ENCODE measurements around the gene TAPBPL.

- PRO-cap, 7 experiments = no peak in any of the 7 experiments
- RAMPAGE, long total RNA, 2 experiments = no peak in any of the 2 experiments
Measured at GRCh38 chr12:6183864-6184284, 16.3 kb upstream of the CD9 start.

DNA sequence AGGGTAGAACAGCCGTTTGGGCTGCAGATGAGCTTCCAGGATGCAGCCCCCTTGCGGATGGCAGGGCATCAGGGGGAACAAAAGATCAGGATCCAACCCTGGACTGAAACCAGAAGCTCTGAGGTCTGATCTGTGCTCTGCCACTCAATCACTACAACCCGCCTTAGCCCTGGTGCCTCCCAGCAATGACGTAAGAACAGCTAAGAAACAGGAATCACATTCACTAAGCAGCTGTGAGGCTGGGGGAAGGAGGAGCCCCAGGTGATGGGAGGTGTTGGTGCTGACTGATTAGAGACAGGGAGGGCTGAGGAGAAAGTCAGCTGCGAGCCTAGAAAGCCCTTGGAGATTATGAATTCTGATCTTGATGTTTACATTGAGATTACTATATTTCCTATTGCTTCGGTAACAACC, 6.3 kb upstream of the CD9 start:
- PRO-cap, 7 experiments = no peak in any of the 7 experiments
- RAMPAGE, long total RNA, 2 experiments = no peak in any of the 2 experiments

DNA sequence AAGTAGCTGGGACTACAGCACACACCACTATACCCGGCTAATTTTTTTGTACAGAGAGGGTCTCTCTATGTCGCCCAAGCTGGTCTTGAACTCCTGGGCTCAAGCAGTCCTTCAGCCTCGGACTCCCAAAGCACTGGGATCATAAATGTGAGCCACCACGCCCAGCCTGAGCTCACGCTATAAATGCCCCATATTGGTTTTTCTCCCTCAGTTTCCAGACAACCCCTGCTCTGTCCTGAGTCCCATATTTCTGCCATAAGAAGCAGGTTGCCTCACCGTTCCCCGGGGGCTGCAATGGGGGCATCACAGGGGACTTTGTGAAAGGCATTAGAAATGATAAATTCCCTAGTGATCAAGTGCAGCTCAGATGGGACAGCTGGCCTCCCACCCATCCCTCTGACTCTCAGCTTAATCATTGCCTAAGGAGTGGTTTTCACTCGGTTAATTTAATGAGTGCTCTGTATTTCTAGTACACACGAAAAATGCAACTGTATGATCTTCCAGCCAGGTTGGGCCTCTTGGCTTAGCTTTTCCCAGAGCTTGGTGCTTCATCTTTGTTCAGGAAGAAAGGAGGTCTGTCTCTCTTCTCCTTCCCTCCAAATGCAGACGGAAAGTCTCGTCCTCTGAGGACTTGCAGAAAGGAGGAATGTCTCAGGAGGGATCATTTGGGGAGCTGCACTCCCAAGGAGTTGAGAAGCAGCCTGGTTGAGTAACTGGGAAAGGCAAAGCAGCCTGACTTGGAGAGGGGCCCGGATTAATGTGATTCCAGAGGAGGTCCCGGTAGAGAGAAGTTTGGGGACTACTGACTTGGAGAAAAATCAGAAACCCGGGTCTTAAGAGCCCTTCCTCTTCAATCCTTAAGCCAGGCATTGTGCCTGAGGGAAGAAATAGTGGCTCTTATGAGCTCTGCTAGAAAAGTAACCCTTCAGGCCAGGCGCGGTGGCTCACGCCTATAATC, 7.1 kb downstream of the CD9 start:
- PRO-cap, 7 experiments = no peak in any of the 7 experiments
- RAMPAGE, long total RNA, 2 experiments = no peak in any of the 2 experiments

- PRO-cap, 7 experiments = no peak in any of the 7 experiments
- RAMPAGE, long total RNA, 2 experiments = no peak in any of the 2 experiments
Measured at GRCh38 chr12:6218117-6218977, 18.1 kb downstream of the CD9 start.

GRCh38 chr12:6225288-6225619, 25.1 kb downstream of the CD9 start:
- PRO-cap, 7 experiments = no peak in any of the 7 experiments
- RAMPAGE, long total RNA, 2 experiments = no peak in any of the 2 experiments

DNA sequence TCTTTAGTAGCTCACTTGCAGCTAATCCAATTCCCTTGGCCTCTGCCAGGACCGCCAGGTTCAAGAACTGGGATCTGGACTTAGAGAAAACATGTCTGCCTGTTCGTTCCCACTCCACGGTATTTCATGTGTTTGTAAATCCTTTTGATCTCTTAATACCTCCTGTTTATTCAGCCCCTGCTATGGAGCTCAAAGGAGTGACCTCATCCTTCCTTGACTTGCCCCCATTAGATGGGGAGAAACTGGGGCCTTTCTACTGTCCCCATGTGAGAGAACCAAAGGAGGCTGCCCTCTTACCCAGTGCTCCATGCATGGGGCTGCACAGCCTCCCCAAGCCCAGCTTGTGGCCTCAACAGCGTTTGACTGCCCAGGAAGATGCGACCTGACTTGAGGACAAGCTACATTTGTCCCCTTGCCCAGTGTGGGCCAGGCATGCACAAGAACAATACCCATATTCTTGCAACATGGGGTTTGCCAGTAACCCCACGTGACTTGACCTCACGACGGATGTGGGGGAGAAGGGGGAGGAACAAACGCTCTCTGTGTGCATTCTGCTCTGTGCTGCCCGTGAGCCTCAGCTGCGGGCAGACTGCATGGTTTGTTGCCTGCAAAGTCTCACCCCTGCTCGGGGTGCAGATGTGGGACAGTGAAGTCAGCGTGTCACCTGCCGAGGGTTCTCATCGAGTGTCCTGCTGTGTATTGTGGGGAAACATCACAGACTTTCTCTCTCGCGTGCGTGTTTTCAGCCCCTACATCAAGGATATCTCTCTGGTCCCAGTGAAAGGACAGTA, 30.4 kb downstream of the CD9 start:
- PRO-cap, 7 experiments = no peak in any of the 7 experiments
- RAMPAGE, long total RNA, 2 experiments = no peak in any of the 2 experiments

DNA sequence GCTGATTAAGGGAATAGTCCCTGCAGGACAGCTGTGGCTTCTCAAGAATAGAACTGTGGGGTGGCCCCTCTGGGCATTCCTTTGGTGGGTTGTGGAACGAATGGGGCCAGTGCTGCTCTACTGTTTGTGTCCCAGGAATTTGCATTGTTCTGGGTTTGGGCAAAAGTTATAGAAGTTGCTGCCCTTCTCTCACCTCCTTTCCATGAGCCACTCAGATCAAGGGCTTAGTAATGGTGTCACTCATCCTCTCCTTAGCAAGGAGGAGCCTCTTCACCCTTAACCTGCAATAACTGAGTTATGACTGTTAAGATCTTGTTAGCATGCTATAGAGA, 31.3 kb downstream of the CD9 start:
- PRO-cap, 7 experiments = no peak in any of the 7 experiments
- RAMPAGE, long total RNA, 2 experiments = no peak in any of the 2 experiments

DNA sequence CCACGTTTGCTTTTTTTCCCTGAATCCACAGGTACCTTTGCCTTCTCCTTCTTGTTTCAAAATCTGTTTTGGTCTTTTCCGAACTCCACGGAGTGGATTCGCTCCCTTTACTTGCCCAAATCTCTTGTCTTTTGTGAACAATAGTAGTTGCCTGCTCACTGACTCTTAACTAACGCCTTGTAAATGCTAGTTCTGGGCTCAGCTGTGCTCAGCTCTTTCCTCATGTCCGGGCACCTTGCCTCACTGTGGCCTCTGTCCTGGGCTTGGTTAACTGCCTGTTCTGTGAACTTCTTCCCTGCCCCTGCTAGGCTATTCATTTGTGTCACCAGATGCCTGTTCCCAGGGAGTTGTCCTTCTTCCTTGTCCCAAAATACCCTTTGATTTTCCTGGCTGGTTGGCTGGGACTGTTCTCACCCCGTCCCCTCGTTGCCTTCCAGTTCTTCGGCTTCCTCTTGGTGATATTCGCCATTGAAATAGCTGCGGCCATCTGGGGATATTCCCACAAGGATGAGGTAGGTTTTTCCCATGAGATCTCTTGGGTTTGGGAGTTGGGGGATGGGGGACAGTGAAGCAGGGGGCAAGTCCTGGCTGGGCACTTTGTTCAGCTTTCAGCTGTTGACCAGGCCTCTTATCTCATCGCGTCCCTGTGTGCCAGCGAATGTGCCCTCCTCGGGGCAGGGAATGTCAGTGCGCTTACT, 32.9 kb downstream of the CD9 start:
- PRO-cap, 7 experiments = peak in 3 of 7 experiments; most common plus-strand start position 436 of the sequence (in 1); most common minus-strand start position 254 of the sequence (in 3)
- RAMPAGE, long total RNA, 2 experiments = no peak in any of the 2 experiments

- PRO-cap, 7 experiments = no peak in any of the 7 experiments
- RAMPAGE, long total RNA, 2 experiments = no peak in any of the 2 experiments
Measured at GRCh38 chr12:6237664-6238515, 37.7 kb downstream of the CD9 start.

DNA sequence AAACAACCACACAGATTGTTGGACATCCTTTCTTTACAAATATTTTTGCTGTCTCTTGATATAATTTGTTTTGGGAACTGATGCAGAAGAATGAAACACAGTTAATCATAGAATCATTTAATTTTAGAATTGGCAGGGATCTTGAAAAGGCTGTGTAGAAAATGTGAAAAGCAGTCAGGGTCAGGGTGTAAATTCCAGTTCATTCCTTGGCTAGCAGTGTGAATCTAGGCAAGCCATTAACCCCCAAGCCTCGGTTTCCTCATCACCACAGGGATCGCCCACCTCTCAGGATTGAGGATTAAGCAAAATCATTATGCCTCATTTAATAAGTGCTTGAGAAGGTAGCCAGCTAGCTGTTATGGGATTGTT, 10.9 kb downstream of the TNFRSF1A start:
- PRO-cap, 7 experiments = no peak in any of the 7 experiments
- RAMPAGE, long total RNA, 2 experiments = no peak in any of the 2 experiments

DNA sequence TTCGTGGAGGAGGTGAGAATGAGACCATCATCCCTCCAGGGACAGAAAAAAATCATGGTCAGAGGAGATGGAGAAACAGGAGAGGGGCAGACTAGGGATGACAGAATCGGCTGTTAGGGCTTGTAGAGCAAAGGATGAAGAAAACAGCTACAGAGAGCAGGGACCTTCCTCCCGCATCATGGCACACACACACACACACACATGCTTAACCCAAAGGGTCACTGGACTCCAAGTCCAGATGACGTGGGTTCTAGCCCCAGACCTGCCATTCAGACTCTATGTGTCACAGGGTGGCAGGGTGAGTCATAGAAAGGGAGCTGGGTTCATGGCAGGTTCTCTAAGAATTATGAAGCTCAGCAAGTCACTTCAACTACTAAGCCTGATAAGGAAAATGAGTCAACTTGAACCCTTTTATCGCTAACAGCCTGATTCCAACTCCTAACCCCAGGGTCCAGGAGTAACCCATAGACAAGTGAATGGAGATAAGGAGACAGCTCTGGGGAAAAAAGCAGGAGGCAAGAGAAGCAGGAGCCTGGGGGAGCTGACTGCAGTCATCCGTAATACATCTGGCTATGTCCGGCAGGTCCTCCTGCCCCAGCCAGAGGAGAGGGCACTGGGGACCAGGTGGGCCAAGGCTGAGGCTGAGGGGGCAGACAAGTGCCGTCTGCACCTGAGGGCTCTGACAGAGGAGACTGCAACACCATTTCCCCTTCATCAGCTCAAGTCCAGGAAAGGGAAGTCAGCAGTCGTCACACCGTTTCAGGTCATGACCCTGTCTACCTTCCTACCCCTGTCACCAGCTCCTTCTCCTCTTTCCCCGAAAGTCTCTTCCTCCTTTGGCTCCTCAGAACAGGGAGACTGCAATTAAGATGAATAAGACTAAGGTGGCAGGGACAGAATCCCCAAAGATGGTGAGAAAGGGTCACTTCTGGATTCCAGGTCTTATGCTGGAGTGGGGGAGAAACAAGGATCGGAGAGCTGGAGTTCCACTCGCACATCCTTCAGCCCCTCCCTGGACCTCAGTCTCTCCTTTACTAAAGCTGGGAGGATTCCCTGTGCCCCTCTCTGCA, 3.7 kb upstream of the TNFRSF1A start:
- PRO-cap, 7 experiments = peak in 2 of 7 experiments; most common plus-strand start position 301 of the sequence (in 1); most common minus-strand start position 136 of the sequence (in 2)
- RAMPAGE, long total RNA, 2 experiments = no peak in any of the 2 experiments

GRCh38 chr12:6361654-6362501, 13.5 kb downstream of the SCNN1A start:
- PRO-cap, 7 experiments = no peak in any of the 7 experiments
- RAMPAGE, long total RNA, 2 experiments = no peak in any of the 2 experiments

GRCh38 chr12:6372376-6373401, 2.7 kb downstream of the SCNN1A start:
- PRO-cap, 7 experiments = peak in 4 of 7 experiments; most common plus-strand start chr12:6372727 (in 1); most common minus-strand start chr12:6372550 (in 3)
- RAMPAGE, long total RNA, 2 experiments = no peak in any of the 2 experiments

- PRO-cap, 7 experiments = no peak in any of the 7 experiments
- RAMPAGE, long total RNA, 2 experiments = start-site peak on the plus strand in 1 of 2 experiments, at chr12:6390132-6390224 at its widest, 11 reads per replicate
Measured at GRCh38 chr12:6390095-6390506, 6.1 kb downstream of the LTBR start.

GRCh38 chr12:6426790-6427826, 17.6 kb upstream of the CD27 start:
- PRO-cap, 7 experiments = no peak in any of the 7 experiments
- RAMPAGE, long total RNA, 2 experiments = no peak in any of the 2 experiments

- PRO-cap, 7 experiments = no peak in any of the 7 experiments
- RAMPAGE, long total RNA, 2 experiments = no peak in any of the 2 experiments
Measured at GRCh38 chr12:6444027-6444376, 753 bp upstream of the CD27 start.

GRCh38 chr12:6446269-6446689, 1.5 kb downstream of the CD27 start:
- PRO-cap, 7 experiments = no peak in any of the 7 experiments
- RAMPAGE, long total RNA, 2 experiments = no peak in any of the 2 experiments

DNA sequence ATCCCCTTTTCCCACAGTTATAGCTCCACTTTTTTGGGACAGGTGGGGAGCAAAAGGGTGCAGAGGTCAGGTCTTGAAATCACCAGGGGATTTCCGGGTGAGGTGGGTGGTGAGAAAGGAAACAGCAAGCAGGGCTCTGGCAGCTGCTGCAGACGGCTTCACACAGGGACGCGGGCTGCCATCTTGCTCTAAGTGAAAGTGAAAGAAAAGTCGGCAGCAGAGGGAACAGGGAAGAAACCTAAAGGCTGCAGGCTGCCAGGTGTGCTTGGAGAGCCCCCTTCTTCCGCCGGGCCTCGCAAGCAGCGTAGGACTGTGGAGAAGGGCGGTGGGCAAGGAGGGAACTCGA, at the start of gene TAPBPL:
Gene TAPBPL (plus strand): TSS at position 151 of the 346 bp plus-strand sequence.
- PRO-cap, 7 experiments = peak in 7 of 7 experiments; most common plus-strand start position 142 of the sequence (in 4); most common minus-strand start position 190 of the sequence (in 3)
- RAMPAGE, long total RNA, 2 experiments = start-site peak on the plus strand in 2 of 2 experiments, centred at positions 215 to 217 of the sequence, 22 to 68 reads per replicate

DNA sequence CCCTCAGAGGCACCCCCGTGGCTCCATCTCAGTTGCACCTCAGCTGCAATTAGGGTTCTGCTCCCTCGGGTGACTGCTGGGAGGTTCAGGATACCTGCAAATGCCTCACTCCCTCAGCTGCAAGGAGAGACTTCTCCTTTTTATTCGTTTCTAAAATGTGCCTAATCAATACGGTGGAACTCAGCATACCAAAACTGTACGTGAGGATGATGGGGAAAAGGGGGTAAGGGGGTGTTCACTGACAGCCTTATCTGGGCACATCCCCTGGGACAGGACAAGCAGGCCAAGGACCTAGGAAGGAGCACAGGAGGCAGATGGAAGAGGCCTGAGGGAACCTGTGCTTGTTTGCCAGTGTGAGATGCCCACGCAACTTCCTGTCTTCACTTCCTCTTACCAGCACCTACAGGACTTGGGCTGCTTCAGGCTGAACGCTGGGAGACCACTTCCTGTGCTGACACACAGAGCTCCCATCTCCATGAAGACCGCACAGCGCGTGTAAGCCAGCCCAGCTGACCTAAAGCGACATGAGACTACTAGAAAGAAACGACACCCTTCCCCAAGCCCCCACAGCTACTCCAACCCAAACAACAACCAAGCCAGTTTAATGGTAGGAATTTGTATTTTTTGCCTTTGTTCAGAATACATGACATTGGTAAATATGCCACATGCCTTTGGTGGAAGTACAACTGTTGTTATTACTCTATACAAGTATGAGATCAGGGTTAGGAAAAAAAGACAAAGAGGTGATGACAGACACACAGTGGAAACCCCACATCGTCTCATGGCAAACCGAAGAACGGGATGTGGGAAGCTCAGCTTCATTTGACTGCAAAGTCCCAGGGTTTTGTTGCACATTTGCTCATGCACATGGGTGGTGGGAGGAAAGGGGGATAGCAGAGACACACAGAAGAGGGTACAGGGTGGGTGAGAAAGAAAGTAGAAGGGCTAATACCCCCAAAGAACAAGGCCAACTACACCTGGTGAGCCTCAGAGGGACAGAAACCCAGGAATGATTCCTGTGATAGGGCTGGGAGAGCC, 8.5 kb downstream of the VAMP1 start:
- PRO-cap, 7 experiments = no peak in any of the 7 experiments
- RAMPAGE, long total RNA, 2 experiments = no peak in any of the 2 experiments

- PRO-cap, 7 experiments = no peak in any of the 7 experiments
- RAMPAGE, long total RNA, 2 experiments = no peak in any of the 2 experiments
Measured at GRCh38 chr12:6492760-6493130, 317 bp downstream of the MRPL51 start.

Measured in ovary (tissue), 7 donors.